Mesenteric fat pad (tissue), 1 donor: ENCODE measurements around the gene ROPN1B.

DNA sequence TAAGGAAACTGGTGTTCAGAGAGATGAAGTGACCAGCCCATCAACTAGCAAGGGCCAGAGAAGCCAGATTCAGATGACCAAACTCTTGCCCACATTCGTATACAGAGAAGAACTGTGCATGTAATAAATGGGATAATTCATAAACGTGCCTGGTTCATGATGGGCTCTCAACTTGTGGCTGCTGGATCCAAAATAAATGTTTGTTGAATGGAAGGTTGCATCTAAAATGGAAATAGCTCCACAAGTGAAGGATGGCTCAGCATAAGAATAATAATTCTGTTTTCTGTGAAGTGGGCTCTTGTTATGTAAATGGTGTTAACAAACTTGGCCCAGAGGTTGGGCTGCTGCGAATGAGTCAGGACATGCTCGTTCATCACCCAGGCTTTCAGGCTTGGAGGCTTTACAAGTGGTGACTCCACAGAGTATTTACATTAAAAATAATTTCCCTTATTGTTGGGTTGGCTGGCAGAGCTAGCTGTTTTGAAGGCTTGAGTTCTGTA is 60.6 kb downstream of the ITGB5 start:
- PRO-cap = no peak

DNA sequence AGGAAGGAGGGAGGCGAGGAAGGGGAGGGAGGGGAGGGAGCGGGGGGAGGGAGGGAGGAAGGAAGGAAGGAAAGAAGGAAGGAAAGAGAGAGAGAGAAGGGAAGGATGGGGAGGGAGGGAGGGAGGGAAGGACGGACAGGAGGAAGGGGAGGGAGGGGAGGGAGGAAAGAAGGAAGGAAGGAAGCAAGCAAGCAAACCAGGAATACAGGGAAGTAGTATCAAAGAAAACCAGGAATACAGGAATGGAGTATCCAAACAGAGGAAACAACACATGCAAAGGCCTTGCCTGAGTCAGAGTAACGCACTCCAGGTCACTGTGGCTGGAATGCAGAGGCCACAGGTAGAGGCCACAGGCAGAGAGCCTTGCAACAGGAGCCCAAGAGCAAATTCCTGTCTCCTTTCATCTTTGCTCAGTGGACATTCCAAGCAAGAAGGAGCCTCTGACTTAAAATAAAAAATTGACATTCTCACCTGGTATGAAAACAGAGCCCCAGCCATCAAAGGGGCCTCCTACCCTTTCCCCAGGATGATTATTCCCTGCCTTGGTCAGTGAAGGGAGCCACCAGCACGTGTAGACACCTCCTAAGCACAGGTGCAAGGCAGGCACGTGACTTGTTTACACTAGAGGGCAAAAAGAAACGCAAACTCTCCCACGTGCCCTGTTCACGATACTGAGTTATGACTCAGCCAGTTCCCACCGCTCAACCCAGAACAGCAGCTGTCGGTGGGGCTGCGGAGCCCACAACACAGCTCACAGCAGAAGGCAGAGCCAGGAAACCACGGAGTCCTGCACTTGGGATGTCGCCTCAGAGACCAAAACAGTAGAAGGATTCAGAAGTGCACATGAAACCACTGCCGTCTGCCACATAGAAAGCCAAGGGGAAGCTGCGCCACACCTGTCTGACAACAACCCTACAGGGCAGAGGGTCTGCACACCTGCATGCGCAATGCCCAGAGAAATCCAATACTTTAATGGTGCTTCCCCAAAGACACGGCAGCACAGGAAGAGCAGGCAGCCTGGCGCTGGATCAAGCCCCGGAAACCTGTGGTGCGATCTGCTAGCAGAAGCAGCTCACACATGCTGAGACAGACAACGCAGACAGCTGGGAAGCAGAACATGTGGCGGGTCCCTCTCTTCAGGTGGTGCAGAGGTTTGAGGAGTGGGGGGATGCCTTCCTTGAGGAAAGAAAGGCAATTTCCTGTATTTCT is 52.2 kb downstream of the ITGB5 start:
- PRO-cap = no peak

GRCh38 chr3:124835746-124836573 is 51.2 kb downstream of the ITGB5 start:
- PRO-cap = no peak

GRCh38 chr3:124869550-124869760 is 17.7 kb downstream of the ITGB5 start:
- PRO-cap = no peak

GRCh38 chr3:124985301-124985790 is 50.8 kb upstream of the MUC13 start:
- PRO-cap = no peak

GRCh38 chr3:125042545-125043502 is 13.0 kb downstream of the HEG1 start:
- PRO-cap = no peak

GRCh38 chr3:125120280-125121241 is 64.8 kb upstream of the HEG1 start:
- PRO-cap = no peak

DNA sequence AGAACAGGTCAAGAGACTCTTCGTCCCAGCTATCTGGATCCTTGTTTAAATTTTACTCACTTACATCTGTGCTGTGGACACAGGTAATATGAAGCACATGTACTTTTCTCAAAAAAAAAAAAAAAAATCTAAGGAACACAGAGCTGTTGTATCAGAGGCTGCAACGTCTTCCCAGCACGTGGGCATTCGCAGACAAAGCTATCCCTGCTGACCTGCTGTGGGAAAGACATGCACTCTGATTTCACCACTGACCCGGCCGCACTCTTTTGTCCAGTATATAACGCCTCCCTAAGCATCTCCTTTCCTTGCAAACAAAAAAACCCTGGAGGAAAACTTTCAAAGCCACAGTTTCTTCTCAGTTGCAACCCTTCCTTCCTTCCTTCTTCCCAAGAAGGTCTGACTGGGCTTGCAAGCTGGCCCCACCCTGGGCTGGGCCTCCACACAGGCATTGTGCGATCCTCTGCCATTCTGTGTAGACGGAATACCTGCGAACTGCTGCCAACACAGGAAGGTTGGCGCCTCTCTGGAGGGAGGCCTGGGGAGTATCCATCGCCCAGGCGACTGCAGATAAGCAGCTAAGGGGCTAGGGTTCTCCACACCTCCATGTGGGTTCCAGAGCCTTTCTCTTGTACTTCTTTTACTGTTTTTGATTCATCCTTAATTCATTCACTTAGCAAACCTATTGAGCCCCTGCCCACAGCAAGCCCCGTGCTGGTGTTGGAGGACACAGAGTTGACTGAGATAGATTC is 50.8 kb downstream of the SLC12A8 start:
- PRO-cap = no peak

DNA sequence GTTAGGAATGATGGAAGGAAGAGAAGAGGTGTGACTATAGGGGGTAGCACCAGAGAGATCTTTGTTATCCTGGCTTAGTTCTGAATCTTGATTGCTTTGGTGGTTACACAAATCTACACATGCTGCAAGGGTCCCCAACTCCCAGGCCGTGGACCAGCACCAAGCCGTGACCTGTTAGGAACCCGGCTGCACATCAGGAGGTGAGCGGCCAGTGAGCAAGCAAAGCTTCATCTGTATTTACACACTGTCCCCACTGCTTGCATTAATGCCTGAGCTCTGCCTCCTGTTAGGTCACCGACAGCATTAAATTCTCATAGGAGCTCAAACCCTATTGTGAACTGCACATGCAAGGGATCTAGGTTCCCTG is 71.9 kb downstream of the ZNF148 start:
- PRO-cap = no peak

DNA sequence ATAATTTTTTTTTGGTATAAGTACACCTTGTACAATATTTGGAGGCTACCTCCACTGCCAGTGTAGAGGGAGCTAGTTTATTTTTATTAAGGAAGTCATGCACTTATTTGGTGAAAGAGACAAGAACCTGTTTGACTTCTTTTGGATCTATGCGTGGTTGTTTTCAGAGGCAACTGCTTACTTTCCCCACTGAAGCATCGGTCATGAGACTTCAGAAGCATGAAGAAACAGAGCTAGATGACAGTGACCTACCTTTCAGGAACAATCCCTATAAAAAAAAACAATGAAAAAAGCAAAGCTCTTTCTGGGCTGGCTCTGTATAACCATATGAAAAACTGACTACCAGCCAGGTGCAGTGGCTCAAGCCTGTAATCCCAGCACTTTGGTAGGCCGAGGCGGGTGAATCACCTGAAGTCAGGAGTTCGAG is 20.0 kb upstream of the ZNF148 start:
- PRO-cap = no peak

GRCh38 chr3:125538347-125538845 is 18.4 kb upstream of the SNX4 start:
- PRO-cap = no peak

- PRO-cap = no peak
These were observed 49.1 kb upstream of the OSBPL11 start for GRCh38 chr3:125644157-125644958.

- PRO-cap = no peak
These were observed 125.1 kb upstream of the OSBPL11 start for GRCh38 chr3:125720369-125720817.

DNA sequence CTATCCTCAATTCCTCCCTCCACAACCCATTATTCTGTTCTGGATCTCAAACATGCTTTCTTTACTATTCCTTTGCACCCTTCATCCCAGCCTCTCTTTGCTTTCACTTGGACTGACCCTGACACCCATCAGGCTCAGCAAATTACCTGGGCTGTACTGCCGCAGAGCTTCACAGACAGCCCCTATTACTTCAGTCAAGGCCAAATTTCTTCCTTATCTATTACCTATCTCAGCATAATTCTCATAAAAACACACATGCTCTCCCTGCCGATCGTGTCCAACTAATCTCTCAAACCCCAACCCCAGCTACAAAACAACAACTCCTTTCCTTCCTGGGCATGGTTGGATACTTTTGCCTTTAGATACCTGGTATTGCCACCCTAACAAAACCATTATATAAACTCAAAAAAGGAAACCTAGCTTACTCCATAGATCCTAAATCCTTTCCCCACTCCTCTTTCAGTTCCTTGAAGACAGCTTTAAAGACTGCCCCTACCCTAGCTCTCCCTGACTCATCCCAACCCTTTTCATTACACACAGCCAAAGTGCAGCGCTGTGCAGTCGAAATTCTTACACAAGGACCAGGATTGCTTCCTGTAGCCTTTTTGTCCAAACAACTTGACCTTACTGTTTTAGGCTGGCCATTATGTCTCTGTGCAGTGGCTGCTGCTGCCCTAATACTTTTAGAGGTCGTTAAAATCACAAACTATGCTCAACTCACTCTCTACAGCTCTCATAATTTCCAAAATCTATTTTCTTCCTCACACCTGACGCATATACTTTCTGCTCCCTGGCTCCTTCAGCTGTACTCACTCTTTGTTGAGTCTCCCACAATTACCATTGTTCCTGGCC is 102.0 kb upstream of the ROPN1B start:
- PRO-cap = no peak

GRCh38 chr3:125968915-125969349 is at the start of gene ROPN1B:
ROPN1B (plus strand) TSS chr3:125969178.
- PRO-cap = no peak

DNA sequence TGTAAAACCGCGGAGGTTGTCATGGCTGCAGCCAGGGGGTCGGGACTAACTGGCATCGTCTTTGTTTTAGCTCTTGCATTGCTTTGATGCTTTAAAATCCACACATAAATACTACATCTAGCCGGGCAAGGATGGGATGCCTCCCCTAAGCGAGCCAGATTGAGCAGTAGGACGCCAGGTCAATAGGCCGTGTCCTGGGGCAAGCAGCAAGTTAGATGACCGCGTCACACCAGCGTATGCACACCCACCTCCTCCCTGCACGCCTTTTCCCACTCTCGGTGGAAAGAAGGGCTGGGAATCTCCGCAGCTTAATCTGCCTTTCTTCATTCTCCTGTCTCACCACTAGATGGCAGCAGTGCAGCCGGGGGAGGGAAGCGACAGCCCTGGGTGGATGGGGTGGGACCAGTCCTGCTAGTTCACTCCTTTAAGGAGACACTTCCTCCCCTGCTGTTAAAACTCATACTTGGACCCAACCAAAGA is 3.3 kb downstream of the ROPN1B start:
- PRO-cap = no peak

GRCh38 chr3:125990226-125991174 is 21.5 kb downstream of the ROPN1B start:
- PRO-cap = bidirectional peak, plus-strand start at chr3:125990632, minus-strand start at chr3:125990491

GRCh38 chr3:126181309-126181689 is 913 bp upstream of the ALDH1L1 start:
- PRO-cap = no peak

GRCh38 chr3:126187736-126188329 is 7.4 kb upstream of the ALDH1L1 start:
- PRO-cap = no peak

DNA sequence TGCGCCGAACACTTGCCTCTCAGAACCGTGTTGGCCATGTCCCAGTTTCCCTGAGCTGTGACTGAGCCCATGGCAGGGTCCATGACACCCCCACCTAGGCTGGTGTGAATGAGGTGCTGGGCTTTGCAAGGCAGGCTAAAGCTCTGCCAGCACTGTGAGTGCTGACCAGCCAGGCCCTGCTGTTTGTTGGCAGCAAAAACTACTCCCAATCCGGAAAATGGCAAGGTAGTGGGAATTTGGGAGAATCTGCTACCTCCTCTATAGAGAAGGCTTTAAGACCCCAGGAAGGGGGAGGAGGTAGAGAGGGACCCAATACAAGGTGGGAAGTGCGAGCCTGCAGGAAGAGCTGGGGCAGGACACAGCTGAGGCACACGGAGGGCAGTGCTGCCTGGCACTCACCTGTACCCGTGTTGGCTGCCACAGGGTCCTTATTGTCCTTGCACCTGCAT is 8.5 kb upstream of the KLF15 start:
- PRO-cap = no peak